ENCODE measurements around the genes KRT34 and KRT9.

GRCh38 chr17:41382194-41382595 is at the start of gene KRT34:
KRT34 (minus strand) TSS chr17:41382306.
- RRBS: no CpG with 5 or more reads among the region's 1 CpG
CAGE:
- cytosol, long polyA plus RNA: no peak
- long polyA plus RNA: no peak
- nucleus, long polyA plus RNA: no peak

GRCh38 chr17:41524723-41525081 is 3.4 kb downstream of the KRT19 start:
- RRBS: no CpG with 5 or more reads among the region's 9 CpGs
CAGE:
- cytosol, long polyA plus RNA: no peak
- long polyA plus RNA: no peak
- nucleus, long polyA plus RNA: no peak

GRCh38 chr17:41526767-41527122 is 1.4 kb downstream of the KRT19 start:
- RRBS: no CpG with 5 or more reads among the region's 8 CpGs
CAGE:
- cytosol, long polyA plus RNA: no peak
- long polyA plus RNA: no peak
- nucleus, long polyA plus RNA: no peak

GRCh38 chr17:41532766-41533347 is 4.7 kb upstream of the KRT19 start:
- RRBS: no CpG with 5 or more reads among the region's 7 CpGs
CAGE:
- cytosol, long polyA plus RNA: no peak
- long polyA plus RNA: no peak
- nucleus, long polyA plus RNA: no peak

GRCh38 chr17:41571903-41572160 is at the start of gene KRT9:
KRT9 (minus strand) TSS chr17:41572059.
- RRBS: no CpG with 5 or more reads among the region's 11 CpGs
CAGE:
- cytosol, long polyA plus RNA: no peak
- long polyA plus RNA: no peak
- nucleus, long polyA plus RNA: no peak

DNA sequence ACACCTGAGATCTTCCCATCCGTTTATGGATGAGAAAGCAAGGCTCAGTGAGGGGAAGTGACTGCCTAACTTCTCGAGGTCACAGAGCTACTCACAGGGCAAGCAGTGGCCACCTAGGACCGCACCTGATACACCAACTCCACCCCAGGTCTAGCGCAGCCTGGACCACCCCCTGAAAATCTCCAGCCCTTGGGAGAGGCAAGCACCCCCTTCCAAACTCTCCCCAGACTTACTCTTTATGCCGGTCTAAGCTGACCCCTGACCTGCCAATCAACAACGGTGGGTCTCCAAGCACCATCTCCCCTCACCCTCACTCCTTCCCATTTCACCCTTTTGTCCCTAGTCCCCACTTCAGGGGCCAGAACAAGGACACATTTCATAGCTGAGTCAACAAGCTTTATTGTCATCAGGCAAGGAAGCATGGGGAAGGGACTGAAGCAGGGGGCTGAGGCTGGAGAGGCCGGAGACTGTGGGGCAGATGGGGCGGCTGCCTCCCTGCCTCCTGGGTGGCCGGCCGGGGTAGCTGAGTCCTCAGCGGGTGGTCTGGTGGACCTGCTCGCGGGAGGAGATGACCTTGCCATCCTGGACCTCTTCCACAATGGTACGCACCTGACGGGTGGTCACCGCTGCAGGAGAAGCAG is 5.2 kb downstream of the KRT17 start:
- RRBS: no CpG with 5 or more reads among the region's 16 CpGs
CAGE:
- cytosol, long polyA plus RNA: no peak
- long polyA plus RNA: no peak
- nucleus, long polyA plus RNA: no peak

- RRBS: no CpG with 5 or more reads among the region's 10 CpGs
CAGE:
- cytosol, long polyA plus RNA: no peak
- long polyA plus RNA: no peak
- nucleus, long polyA plus RNA: no peak
Observed at GRCh38 chr17:41690617-41691639, 2.2 kb downstream of the EIF1 start.

GRCh38 chr17:41695007-41695511 is 6.4 kb downstream of the EIF1 start:
- RRBS: no CpG with 5 or more reads among the region's 5 CpGs
CAGE:
- cytosol, long polyA plus RNA: no peak
- long polyA plus RNA: no peak
- nucleus, long polyA plus RNA: no peak

DNA sequence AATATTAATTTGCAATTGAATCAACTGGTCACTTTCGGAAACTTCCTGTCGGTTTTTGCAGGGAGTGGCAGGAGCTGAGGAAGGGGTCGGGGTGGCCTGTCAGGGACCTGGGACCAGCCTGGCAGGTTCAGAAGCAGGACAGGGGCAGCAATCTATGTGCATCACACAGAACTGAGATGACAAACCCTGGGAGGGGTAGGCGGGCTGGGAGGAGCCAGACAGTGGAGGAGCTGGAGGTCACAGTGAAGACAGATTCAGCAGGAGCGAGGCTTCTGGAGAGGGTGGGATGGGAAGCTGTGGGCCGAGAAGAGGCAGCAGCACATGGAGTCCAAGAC is 6.5 kb upstream of the GAST start:
- RRBS: no CpG with 5 or more reads among the region's 6 CpGs
CAGE:
- cytosol, long polyA plus RNA: no peak
- long polyA plus RNA: no peak
- nucleus, long polyA plus RNA: no peak

DNA sequence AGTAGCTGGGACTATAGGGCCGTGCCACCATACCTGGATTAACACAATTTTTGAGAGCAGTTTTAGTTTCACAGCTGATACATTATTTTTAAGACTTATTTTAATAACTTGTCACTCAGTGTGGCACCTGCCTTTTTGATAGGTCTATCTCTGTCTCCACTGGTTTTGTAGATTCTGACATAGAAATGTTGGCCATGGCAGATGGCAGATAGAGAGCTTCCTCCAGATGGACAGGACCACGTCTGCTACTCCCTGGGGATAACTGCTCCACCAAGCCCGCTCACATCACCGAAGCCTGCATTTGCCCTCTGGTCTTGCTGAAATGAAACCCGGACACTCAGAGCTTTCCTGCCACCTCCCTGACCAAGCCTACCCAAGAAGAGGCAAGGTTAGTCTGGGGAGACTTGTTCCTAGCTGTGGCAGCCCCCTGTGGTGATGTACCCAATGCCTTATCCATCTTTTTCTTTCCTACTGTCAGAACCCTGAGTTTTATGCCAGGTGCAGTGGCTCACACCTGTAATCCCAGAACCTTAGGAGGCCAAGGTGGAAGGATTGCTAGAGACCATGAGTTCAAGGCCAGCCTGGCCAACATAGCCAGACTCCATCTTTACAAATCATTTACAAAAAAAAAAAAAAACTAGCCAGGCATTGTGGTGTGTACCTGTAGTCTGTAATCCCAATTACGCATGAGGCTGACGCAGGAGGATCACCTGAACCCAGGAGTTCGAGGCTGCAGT is 16.5 kb upstream of the HAP1 start:
- RRBS: no CpG with 5 or more reads among the region's 8 CpGs
CAGE:
- cytosol, long polyA plus RNA: no peak
- long polyA plus RNA: no peak
- nucleus, long polyA plus RNA: no peak

GRCh38 chr17:41782107-41782646 is 4.3 kb downstream of the JUP start:
- RRBS: no CpG with 5 or more reads among the region's 6 CpGs
CAGE:
- cytosol, long polyA plus RNA: no peak
- long polyA plus RNA: no peak
- nucleus, long polyA plus RNA: no peak

GRCh38 chr17:41862898-41863352 is 2.3 kb downstream of the KLHL11 start:
- RRBS: no CpG with 5 or more reads among the region's 7 CpGs
CAGE:
- cytosol, long polyA plus RNA: no peak
- long polyA plus RNA: no peak
- nucleus, long polyA plus RNA: no peak

DNA sequence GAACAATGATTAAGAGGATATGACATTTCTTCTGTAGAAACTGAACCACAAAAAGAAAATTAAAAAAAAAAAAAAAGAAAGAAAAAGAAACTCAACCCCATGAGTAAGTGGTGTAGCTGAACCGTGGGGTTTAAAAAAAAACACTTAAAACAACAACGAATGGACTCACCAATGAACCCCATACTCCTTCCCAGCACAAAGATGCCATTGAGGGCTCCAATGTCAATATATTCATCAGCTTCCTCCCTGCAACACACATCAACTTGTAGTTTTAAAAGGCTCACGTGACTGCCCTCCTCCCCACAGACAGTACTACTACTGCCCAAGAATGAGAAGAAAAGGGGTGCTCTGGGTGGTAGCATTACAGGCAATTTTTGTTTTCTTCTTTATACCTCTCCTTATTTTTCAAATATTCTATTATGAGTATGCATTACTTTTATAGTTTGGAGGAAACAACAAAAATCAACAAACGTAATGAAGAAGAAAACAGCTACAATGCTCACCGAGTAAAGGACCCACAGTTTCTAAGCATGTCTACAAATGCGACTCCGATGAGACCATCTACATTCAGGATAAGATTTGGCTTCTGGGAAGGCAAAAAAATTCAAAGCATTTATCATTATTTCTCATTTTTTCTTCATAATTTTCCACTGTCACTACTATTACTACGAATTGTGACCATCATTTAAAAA is 3.5 kb upstream of the KLHL11 start:
- RRBS: no CpG with 5 or more reads among the region's 8 CpGs
CAGE:
- cytosol, long polyA plus RNA: no peak
- long polyA plus RNA: no peak
- nucleus, long polyA plus RNA: no peak

GRCh38 chr17:41878641-41879075 is 13.4 kb upstream of the KLHL11 start:
- RRBS: 100% methylated on average over 1 of the region's 4 CpGs
CAGE:
- cytosol, long polyA plus RNA: no peak
- long polyA plus RNA: no peak
- nucleus, long polyA plus RNA: no peak

DNA sequence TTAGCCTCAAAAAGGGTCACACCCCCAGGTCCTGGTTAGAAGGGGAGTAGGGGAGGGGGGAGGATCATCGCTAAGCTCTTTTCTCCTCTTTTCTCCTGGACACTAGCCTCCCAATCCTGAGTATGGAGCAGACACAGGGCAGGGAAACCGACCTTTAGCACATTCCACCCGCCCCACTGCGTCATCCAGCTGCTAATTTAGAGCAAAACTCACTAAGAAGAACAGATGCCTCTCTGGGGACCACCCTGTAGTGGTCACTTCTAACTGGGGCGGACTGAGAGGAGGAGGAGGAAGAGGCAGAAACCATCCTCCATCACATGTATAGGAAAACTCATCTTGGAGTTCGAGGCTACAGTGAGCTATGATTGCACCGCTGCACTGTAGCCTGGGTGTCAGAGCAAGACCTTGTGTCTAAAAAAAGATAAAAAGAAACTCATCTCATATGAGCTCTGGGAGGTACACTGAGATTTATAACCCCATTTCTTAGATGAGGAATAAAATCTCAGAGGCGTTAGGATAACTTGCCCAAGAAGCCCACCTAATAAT is 4.2 kb downstream of the ACLY start:
- RRBS: no CpG with 5 or more reads among the region's 8 CpGs
CAGE:
- cytosol, long polyA plus RNA: no peak
- long polyA plus RNA: no peak
- nucleus, long polyA plus RNA: no peak

- RRBS: 2% methylated on average over 5 of the region's 27 CpGs
CAGE:
- cytosol, long polyA plus RNA: no peak
- long polyA plus RNA: no peak
- nucleus, long polyA plus RNA: no peak
Observed at GRCh38 chr17:41919088-41919497, 342 bp upstream of the ACLY start.

DNA sequence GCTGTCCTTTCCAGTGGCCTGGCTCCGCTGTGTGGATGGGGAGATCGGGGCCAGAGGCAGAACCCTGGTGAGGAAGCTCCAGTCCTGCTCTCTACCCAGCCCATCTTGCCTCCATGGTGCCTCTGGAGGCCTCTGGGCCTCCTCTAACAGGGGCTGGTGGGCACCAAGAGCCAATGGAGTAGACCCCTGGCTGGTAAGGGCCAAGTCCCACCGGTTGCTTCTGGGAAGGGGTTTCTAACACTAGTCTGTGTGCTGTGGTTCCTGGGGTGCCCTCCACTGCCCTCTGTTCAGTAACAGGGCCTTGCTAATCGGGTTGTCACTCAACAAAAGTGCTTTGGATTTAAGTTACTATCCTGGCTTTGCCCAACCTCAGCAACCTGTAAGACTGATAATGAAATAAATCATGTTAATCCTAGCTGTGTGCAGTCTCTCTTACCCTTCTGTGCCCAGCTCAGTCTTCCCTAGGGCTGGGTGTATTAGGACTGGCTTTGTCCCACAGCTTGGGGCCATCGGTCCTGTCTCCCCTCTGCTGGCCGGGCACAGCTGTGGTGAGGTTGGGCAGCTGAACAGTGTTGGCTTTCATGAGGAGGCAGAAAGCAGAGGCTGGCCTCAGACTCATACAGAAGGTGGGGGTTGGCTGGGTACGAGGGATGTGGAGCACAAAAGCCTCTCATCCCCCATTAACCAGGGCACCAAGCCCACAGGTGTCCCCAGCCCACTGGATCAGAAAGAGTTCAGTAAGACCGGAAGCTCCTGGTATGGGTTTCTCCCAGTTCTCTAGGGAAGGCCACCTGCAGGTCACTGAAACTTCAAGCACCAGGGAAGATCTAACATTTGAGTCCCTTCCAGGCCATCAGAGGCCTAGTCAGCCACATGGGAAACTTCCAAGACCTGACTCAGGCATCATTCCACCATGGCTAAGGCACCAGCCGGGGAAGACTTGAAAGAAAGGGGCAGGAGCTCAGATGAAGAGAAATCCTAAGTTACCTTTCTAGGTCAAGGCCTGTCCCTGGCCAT is 8.5 kb downstream of the CNP start:
- RRBS: no CpG with 5 or more reads among the region's 9 CpGs
CAGE:
- cytosol, long polyA plus RNA: no peak
- long polyA plus RNA: no peak
- nucleus, long polyA plus RNA: no peak

DNA sequence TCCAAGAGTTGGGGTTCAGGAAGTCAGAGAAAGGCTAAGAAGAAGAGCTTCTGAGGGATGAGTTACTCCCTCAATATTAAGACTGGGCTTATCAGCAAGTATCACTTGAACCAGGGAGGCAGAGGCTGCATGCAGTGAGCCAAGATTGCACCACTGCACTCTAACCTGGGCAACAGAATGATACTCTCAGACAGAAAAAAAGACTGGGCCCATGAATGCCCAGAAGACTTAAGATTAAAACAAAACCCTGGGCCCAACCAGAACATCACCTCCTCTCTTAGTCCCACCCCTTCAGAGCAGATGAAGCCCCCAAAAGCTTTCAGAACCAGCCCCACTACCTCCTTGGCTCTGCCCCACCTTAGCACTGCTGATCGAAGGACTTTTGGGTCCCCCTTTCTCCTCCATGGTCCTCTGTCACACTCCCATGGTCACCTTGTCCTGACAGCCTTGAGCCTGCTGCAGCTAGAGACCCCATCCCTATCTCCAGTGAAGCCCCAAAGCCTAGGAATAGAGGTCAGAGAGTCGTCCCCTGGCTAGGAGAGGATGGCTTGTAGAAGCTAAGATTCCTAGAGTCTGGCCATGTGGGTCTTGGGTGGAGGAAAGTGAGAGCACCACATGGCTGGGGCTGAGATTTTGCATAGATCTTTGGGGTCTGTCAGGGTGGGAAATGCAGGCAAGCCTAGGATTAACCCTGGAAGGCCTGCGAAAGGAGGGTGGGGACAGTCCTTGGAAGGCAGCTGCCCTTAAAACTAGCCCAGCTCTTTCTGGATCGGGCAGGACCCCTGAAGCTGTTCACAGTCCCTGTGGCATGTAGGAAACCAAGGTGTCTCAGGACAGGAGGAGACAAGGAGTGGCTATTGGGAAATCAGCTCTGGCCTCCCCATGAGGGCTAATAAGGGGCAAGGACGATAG is 6.4 kb downstream of the NKIRAS2 start:
- RRBS: no CpG with 5 or more reads among the region's 5 CpGs
CAGE:
- cytosol, long polyA plus RNA: no peak
- long polyA plus RNA: no peak
- nucleus, long polyA plus RNA: no peak

DNA sequence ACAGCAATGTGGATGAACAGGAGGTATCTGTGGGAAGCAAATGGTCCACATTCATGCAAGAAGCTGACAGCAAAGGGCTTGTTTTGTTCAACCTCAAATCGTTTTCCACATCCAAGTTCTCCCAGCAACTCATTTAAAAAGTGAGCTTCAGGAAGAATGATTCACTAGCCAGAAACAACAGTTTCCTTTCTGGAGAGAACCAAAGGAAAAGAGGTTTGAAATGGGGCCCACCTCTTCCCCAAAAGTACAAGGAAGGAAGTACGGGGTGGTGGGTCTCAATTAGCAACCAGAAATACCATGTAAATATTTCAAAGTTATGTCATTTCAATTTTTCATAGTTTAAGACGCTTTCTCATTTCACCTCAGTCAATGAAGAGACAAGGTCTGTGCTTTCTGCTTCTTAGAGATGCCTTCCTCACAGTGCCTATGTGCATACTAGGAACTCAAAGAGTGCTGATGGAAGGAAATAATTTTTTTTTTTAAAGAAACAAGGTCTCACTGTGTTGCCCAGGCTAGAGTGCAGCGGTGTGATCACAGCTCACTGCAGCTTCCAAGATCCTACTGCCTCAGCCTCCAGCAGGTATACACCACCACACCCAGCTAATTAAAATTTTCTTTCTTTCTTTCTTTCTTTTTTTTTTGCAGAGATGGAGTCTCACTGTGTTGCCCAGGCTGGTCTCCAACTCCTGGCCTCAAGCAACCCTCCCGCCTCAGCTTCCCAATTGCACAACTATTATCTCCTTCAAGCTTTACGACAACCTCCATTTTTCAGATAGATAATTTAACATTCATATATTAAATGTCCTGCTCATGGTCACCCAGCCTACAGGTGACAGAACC is 9.7 kb downstream of the HSPB9 start:
- RRBS: no CpG with 5 or more reads among the region's 6 CpGs
CAGE:
- cytosol, long polyA plus RNA: no peak
- long polyA plus RNA: no peak
- nucleus, long polyA plus RNA: no peak

GRCh38 chr17:42132914-42134321 is 10.8 kb downstream of the HSPB9 start:
- RRBS: no CpG with 5 or more reads among the region's 12 CpGs
CAGE:
- cytosol, long polyA plus RNA: no peak
- long polyA plus RNA: no peak
- nucleus, long polyA plus RNA: no peak